Gallbladder (tissue), 1 donor: Measurements from ENCODE around the genes NEK6 and PBX3.

DNA sequence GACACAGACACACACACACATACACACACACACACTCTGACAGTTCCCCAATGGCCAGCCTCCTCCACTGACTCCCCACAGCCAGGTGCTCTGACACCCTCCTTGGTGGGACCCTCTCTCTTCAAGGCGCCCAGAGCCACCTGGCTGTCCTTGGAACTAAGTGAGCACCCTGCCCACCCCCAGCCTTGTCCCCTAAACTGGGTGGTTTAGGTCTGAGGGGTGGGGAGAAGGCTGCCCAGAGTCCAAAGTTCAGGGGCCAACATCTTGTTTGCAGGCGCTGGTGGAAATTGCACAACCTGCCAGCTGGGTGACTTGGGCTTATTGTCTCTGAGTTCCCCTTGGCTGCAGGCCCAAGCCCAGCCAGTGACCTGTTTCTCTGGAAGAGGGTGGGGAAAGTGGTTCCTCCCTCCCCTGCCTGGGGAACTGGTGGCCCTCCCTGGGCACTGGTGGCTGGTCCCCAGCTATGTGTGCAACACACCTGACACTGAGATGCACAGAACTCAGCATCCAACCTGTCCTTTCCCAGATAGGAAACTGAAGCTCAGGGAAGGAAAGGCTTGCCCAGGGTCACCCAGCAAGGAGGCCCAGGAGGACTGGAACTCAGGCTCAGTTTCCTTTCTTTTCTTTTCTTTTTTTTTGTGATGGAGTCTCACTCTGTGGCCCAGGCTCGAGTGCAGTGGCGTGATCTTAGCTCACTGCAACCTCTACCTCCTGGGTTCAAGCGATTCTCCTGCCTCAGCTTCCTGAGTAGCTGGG lies 34.3 kb upstream of the NEK6 start:
- PRO-cap = no peak

GRCh38 chr9:124257736-124258689 lies at the start of gene NEK6:
NEK6 (plus strand) TSS chr9:124257949.
- PRO-cap = unidirectional peak, plus-strand start at chr9:124257984; bidirectional peak, plus-strand start at chr9:124258208, minus-strand start at chr9:124258199

GRCh38 chr9:124260710-124261836 lies 3.3 kb downstream of the NEK6 start:
- PRO-cap = bidirectional peak, plus-strand start at chr9:124261466, minus-strand start at chr9:124261411

- PRO-cap = bidirectional peak, plus-strand start at chr9:124267512, minus-strand start at chr9:124267291
Measured at GRCh38 chr9:124267035-124268099, 9.6 kb downstream of the NEK6 start.

- PRO-cap = no peak
Measured at GRCh38 chr9:124356498-124357583, 58.4 kb downstream of the PSMB7 start.

- PRO-cap = no peak
Measured at GRCh38 chr9:124511380-124511990, 4.3 kb upstream of the NR5A1 start.

DNA sequence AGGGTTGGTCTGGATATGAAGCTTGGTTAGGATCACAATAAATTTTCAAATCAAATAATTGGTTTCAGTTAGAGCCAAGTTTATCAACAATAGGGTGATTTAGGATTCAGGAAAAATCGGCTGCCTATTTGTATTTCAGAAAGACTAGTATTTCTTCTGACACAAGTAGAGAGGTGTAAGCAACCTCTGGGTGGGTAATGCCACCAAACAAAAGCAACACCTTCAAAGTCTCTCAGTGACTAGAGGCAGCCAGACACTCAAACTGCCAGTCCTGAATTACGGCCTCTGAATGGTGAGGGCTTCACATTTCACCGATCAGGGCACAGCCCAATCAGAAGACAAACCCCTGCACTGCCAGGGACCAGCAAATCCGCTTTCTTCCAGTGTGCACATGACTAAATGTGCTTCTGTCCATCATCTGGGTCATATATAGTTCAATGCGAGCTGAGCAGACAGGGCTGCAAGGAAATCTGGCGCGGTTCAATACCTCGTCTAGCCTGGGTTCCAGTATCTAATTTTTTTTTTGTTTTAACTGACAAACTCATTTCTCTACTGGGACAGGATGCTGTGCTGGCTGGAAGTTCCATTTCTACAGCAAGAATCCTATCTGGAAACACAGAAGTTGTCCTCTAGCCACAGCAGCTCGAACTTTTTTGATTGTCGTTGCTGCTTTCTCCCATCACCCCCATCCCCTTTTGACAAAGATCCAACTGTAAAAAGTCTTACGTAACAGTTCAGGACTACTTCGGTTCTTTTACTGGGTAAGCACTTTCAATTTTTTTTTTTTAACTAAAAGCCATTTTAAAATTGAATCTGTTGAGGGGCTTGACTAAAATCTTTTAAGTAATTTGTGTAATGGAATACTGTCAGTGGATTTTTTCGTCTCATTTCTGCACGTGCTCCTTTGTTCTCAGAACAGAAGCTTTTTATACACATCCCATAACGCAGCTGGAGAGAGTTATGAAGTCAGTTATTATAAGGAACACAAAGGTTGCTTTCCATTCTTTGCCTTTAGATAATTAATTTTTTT lies 112.8 kb downstream of the NR6A1 start:
- PRO-cap = bidirectional peak, plus-strand start at position 455 of the sequence, minus-strand start at position 264 of the sequence; unidirectional peak, minus-strand start at position 697 of the sequence

DNA sequence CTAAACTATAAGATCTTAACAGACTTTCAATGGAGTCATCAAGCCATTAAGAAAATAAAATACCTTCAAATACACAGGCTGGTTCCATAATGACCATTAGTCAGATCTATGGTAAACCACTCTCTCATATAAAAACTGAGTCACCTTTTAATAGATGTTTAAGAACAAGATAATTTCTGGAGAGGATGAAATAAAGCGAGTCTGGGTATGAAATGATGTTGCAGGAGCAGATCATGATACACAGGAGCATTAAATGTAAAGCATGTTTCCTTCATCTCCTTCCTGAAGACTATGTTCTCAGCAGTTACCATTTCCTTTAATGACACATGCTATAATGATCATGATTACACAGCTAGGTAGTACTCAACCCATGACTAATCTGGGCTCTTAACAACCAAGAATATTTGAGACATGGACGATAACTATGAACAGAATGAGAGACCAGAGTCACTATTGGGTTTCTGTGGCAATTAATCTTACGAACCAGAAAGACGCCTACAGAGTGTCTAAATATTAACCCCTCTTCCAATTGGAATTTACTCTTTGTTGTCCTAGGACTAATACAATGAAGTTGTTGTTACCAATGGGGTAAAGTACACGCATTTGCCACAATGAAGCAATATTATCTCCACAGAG lies 105.6 kb downstream of the NR6A1 start:
- PRO-cap = no peak

GRCh38 chr9:124800463-124801019 lies 23.6 kb downstream of the OLFML2A start:
- PRO-cap = unidirectional peak, minus-strand start at chr9:124800693

DNA sequence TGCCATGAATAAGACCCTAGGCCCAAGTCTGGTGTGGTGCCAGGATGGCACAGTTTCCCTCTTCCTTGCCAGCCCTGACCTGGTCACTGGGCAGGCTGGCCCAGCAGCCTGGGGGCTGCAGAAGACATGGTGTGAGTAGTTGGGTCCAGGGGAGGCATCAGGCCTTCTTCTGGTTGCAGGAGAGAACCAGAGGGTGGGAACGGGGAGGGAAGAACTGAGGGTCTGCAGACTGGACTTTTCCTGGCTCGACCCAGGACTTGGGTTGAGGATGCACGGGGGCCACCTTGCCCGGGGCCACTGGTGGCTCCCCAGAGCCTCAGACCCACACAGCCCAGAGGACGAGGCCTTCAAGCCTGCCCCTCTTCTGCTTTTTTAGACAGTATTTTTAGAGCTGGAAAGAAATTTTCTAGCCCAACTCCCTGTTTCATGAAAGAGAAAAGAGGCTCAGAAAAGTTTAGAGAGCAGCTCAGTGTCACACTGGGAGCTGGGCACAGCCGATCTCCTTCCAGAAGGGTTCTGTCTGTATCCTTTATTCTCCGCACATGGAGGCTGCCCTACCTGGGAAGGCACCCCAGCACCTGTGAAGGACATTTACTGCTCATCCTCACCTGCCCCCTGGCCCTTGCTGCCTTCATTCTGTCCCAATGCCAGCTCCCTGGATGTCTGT lies 34.6 kb downstream of the OLFML2A start:
- PRO-cap = no peak

DNA sequence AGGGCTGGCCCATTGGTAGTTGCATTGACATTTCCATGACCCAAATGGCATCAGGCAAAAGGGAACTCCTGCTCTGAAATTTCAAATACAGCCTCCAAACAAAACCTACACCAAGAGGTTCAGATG lies 3.6 kb downstream of the WDR38 start:
- PRO-cap = no peak

DNA sequence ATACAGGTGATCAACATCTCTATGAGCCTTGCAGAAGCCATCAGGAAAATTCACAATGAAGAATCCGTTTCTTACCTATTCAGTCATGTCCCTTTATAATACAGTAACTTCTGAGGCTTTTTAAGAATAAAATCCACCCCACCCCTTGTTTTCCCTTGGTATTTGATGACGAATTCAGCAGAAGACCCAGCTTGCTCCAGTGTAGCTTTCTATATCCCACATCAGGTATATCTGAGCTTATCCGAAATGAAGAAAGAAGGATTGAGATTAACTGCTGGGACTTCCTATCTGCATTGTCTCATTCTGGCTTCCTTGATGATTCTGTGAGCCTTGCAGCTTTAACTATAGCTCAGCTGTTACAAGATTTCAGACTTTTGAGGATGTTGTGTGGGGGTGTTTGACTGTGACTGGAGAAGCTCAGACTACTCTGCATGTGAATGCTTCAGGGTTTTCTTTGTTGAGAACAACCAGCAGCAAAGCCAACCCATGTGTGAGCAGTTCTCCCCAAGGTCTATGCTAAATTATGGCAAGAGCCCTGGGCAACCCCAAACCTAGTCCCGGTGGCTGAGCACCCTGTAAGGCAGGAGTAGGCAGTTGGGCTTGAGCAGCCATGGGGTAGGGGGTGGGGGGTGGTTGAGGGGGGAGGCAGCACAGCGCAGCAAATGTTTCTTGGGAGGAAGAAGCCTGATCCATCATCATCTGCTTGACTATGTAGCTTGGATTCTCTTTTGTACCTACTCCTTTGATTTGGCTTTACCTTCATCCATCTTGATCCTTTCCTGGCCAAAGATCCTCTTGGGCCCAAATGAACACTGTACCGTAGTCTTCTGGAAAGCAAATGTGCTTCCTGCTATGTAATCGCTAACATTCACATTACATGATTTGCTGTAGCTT lies 8.4 kb upstream of the SCAI start:
- PRO-cap = no peak

DNA sequence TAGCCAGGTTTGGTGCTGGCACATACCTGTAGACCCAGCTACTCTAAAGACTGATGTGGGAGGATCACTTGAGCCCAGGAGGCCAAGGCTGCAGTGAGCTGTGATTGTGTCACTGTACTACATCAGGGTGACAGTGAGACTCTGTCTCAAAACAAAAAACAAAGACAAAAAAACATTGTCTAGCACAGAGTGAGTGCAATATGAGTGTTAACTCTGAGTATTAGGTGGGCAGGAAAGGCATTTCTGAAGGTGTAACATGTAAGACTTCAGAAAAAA lies 3.6 kb upstream of the PPP6C start:
- PRO-cap = no peak

DNA sequence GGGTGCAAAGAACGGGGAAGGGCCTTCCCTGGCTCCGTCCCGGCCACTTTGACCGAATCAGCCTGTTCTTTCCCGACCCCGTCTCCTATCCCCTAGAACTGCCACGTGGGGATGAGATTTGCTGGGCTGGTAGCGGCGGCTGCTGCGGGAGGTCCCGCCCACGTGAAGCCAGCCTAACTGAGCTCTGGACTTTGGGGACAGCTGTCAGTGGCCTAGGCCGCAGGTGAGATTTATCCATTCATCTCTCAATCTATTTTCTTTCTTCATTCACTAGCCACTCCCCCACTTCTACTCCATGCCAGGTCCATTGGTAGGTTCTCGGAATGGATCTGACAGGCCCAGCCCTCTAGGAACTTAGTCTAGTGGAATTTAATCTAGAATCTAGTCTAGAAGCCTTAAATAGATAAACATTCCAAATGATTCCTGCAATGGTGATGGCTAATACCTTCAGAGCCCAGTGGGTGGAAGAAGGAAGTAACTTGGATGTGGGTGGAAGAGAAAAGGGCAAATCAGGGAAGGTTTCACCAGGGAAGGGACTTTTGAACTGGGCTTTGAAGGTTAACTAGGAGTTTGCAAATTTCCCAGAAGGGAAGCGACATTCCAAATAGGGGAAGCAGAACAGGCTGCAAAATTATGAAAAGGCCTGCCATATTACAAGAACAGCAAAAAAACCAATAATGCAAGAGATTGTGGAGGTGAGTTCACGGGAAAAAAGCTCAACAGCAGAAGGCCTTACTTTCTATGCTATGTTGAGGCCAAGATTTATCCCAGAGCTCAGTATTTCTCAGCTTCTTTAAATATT lies 543 bp downstream of the RABEPK start:
- PRO-cap = unidirectional peak, minus-strand start at position 59 of the sequence

GRCh38 chr9:125241440-125242500 lies 627 bp upstream of the HSPA5 start:
- PRO-cap = bidirectional peak, plus-strand start at chr9:125241673, minus-strand start at chr9:125241343; unidirectional peak, minus-strand start at chr9:125242032

DNA sequence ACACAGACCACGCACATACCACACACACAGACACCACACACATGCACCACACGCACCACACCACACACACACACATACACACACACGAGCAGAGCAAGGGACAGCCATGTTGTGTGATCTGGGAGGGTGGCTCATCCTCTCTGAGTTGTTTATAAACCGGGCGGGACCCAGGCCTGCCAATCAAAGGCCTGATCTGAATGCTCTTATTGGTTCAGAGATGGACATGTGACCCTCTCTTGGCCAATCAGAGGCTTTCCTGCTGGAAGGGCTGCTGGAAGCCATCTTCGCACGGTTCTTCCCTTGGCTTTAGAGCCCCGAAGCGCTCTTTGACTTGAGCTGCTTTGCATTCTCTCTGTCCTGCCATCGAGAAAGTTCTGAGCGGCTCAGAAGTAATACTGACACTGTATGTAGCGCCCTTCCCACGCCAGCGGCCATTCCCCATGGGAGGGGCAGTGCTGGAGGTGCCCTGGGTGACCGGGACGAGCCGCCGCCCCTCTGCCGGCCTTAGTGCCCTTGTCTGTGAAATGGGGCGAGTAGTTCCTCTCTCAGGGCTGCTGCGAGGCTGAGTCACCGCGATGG lies 148.6 kb downstream of the GAPVD1 start:
- PRO-cap = no peak

- PRO-cap = no peak
Measured at GRCh38 chr9:125534832-125535112, 172.2 kb downstream of the MAPKAP1 start.

- PRO-cap = no peak
Measured at GRCh38 chr9:125578981-125579331, 128.1 kb downstream of the MAPKAP1 start.

DNA sequence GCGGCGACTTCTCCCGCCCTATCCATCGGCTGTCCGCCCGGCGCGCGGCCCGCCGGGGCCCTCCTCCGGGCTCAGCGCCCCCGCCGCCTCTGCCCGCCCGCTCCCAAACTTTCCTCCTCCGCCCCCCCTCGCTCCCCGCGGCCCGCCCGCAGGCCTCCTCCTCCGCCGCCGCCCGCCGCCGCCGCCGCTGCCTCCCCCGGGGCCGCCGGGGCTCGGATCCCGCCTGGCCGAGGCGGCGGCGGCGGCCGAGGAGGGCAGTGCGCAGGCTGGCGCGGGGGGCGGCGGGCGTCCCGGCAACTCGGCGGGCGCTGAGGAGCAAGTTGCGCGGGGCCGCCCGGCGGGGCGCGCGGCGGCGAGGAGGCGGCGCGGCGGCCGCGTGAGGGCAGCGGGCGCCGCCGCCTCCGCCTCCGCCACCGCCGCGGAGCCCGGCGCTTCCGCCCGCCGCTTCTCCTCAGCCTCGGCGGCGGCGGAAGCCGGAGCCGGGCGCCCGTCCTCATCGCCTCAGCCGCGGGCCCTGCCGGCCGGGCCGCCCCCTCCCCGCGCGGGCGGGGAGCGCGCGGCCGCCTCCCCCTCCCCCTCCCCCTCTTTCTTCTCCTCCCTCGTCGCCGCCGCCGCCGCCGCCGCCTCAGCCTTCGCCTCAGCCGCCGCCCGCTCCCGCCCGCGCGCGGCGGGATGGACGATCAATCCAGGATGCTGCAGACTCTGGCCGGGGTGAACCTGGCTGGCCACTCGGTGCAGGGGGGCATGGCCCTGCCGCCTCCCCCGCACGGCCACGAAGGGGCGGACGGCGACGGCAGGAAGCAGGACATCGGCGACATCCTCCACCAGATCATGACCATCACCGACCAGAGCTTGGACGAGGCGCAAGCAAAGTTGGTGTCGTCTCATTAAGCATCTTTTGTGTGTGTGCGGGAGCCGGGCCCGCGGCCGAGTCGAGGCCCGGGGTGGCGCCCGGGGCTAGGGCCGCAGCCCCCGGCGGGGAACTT lies at the start of gene PBX3:
TSS of gene PBX3 (plus strand) at position 592 of the 986 bp plus-strand sequence.
- PRO-cap = bidirectional peak, plus-strand start at position 355 of the sequence, minus-strand start at position 378 of the sequence; bidirectional peak, plus-strand start at position 628 of the sequence, minus-strand start at position 516 of the sequence

GRCh38 chr9:125821088-125821762 lies 74.1 kb downstream of the PBX3 start:
- PRO-cap = no peak